NT2/D1 (cell line): ENCODE measurements around the genes TNFSF13B and IRS2.

- RRBS, 2 experiments = under 1 to 1% methylated on average over 38 of the region's 49 CpGs
Observed at GRCh38 chr13:106534864-106535249, 605 bp downstream of the EFNB2 start.

DNA sequence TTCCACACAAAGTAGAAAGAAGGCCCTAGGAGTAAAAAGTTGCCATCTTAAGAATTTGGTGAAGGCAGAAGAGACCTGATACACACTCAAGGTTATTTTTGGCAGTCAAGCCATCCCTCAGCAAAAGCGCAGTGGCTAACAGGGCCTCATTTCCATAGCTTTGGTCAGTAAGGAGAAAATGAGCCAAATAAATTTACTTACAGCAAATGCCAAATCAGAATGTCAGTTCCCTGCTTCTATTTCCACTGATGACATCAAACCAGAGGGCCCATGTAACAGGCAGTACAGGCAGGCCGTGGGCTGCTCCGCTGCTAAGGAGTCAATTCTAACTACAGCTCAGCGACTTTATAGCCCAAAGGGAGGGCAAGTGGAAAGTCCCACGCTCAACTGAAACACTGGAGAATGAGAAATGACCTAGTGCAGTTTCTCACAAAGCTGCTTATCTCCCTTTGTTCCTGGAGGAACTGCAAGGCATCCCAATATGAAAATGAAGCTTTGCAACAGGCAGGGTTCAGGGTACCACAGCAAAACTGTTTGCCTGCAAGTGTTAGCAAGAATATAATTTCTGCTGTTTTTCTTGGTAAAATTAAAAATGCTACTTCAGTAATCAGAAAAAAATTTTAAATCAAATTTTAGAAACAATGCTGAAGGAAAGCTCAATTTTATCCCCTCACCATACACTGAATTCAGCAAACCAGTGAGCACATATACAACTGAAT lies 6.1 kb downstream of the ARGLU1 start:
- RRBS, 2 experiments = no CpG with 5 or more reads among the region's 5 CpGs

- RRBS, 2 experiments = no CpG with 5 or more reads among the region's 1 CpG
Observed at GRCh38 chr13:106565489-106565834, 2.5 kb downstream of the ARGLU1 start.

DNA sequence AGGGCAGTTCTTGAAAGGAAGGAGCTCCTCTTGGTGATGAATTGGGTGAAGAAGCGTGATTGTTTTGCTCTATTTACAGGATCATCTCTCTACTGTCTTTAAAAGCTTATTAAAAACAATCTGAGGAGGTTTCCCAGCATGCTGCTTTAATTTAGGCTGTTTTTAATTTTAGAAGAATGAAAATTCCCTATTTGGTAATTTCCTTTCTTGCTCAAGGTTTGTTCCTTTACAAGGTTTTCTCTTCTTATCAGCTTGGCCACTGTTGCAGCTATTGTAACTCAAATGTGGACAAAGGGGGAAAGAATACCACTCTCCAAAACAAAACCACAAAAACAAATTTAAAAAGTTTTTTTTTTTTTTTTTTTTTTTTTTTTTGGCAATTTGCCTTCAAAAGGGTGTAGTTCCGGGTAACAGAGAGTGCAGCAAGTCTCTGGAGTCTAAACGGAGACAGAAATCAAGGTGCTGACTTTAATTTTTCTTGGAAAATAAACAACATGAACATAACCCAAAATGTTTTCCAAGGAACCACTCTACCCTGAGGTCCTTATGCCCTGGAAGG lies 306.4 kb upstream of the ARGLU1 start:
- RRBS, 2 experiments = no CpG with 5 or more reads among the region's 3 CpGs

DNA sequence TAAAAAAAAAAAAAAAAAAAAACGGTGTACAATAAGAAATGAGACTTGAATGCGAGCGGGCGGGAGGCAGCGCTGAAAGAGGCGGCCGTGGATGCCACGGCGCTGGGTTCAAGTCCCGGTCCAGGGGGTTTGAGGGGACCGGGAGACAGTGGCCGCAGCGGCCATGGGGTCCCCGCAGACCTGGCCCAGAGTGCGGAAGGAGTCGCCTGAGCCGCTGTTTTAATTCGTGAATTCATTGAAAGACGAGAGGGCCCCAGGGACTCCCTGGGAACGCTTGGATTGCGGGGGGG lies 349.2 kb upstream of the ARGLU1 start:
- RRBS, 2 experiments = no CpG with 5 or more reads among the region's 21 CpGs

DNA sequence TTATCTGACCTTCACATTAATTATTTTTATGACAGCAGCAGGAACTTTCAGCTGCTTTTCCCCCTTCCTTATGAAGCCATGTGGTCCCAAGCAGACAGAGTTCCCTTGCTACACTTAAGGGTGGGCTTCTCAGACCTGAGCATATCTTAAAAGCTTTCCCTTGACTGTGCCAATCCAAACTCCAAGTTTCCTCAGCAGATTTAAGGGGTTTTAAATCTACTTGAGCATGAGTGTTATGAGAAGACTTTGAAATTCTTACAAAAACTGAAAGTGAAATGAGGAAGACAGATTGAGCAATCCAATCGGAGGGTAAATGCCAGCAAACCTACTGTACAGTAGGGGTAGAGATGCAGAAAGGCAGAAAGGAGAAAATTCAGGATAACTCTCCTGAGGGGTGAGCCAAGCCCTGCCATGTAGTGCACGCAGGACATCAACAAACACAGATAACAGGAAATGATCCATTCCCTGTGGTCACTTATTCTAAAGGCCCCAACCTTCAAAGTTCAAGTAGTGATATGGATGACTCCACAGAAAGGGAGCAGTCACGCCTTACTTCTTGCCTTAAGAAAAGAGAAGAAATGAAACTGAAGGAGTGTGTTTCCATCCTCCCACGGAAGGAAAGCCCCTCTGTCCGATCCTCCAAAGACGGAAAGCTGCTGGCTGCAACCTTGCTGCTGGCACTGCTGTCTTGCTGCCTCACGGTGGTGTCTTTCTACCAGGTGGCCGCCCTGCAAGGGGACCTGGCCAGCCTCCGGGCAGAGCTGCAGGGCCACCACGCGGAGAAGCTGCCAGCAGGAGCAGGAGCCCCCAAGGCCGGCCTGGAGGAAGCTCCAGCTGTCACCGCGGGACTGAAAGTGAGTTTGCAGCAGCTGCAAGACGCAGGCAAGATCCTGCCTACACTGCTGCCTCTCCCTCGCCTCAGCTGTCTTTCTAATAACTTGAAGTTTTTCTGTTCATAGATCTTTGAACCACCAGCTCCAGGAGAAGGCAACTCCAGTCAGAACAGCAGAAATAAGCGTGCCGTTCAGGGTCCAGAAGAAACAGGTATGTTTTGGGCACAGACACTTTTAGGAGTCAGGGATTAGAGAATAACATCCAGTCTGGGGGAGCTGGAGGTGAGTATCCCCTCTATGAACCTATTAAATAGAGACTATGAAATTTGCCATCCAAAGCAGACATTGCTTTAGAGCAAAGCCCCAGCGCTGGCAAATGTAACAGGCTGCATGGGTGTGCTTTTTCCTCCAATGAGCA lies at the start of gene TNFSF13B:
Gene TNFSF13B (plus strand): TSS at position 338 of the 1,251 bp plus-strand sequence.
- RRBS, 2 experiments = 12 to 67% methylated on average over 3 to 4 of the region's 19 CpGs

- RRBS, 2 experiments = no CpG with 5 or more reads among the region's 4 CpGs
Observed at GRCh38 chr13:108402918-108403403, 133.4 kb downstream of the TNFSF13B start.

- RRBS, 2 experiments = no CpG with 5 or more reads among the region's 8 CpGs
Observed at GRCh38 chr13:108779317-108779963, 150.0 kb downstream of the MYO16 start.

DNA sequence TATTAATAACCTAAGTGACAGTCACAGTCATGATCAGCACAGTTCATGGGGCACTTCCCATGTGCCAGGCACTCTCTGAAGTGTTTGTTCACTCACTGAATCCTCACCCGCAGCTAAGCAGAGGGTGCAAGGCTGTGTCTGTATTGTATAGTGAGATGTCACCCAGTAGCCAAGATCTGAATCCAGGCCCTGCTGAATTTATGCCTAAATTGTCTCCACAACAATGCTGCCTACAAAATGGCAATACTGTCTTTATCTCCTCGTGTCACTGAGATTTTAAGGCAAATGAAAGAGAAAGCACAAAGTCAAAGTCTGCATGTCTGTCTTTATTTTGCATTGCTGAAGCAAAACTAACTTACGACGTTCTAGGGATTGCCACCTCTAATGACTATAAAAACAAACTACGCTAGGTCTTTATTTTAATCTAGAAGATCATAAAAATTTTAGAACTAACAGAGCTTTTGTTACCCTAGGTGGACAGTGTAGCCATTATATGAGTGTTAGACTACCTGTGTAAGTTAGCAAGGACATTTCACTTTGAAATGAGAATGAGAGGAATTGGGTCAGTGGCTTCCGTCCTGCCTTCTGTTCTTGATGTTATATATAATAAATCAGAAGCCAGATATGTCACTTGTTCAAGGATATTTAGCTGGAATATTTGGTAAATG lies 286.9 kb downstream of the MYO16 start:
- RRBS, 2 experiments = no CpG with 5 or more reads among the region's 6 CpGs

DNA sequence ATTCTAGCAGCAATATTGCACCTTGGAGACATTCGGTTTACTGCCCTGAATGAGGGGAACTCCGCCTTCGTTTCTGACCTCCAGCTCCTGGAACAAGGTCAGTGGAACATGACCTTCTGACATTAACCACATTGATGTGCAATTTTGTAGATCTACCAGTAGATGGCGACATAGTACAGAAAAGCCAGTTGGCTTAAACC lies 332.0 kb downstream of the MYO16 start:
- RRBS, 2 experiments = no CpG with 5 or more reads among the region's 4 CpGs

GRCh38 chr13:109402914-109403383 lies 383.4 kb downstream of the IRS2 start:
- RRBS, 2 experiments = no CpG with 5 or more reads among the region's 7 CpGs

- RRBS, 2 experiments = no CpG with 5 or more reads among the region's 6 CpGs
Observed at GRCh38 chr13:109590397-109590830, 196.0 kb downstream of the IRS2 start.

DNA sequence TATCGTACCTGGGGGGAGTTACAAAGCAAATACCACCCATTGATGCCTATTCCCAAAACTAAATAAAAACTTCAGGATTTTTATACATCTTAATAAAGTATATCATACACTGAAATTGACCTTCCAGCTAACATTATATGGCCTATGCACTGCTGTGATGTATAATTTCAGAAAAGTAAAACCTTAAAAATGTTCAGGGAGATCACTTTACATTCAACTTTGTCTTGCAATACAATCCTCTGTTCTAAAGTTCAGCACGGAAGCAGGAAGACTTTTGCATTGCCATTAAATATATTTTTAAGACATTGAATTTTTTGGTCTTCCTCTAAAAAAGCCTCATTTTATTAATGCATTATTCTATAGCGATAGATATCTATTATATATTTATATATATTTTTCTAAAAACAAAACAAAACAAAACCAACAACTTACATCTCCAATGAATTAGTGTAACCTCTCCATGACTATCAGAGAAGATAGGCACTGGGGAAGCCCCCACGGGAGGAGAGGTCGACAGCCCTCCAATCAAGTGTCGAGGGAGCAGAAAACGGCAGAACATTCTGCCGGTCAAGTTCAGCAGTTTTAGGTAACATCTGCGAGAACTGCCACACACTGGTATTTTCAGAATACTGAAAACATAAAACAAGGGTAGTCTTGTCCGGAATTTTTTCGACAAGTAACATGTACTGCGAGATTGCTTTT lies 31.8 kb downstream of the IRS2 start:
- RRBS, 2 experiments = 92 to 100% methylated on average over 1 to 3 of the region's 12 CpGs

DNA sequence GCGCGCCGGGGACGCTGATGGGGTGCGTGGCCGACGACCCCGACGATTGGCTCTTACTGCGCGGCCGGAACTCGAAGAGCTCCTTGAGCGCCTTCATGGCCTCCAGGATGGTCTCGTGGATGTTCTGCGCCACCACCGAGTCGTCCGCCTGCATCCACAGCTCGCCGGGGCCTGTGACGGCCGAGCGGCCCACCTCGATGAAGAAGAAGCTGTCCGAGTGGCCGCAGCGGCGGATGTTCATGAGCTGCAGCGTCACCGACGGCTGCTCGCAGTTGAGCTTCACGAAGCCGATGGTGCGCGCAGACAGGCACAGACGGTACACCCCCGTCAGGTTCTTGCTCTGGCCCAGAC lies 1.3 kb downstream of the IRS2 start:
- RRBS, 2 experiments = 5 to 15% methylated on average over 19 of the region's 39 CpGs

DNA sequence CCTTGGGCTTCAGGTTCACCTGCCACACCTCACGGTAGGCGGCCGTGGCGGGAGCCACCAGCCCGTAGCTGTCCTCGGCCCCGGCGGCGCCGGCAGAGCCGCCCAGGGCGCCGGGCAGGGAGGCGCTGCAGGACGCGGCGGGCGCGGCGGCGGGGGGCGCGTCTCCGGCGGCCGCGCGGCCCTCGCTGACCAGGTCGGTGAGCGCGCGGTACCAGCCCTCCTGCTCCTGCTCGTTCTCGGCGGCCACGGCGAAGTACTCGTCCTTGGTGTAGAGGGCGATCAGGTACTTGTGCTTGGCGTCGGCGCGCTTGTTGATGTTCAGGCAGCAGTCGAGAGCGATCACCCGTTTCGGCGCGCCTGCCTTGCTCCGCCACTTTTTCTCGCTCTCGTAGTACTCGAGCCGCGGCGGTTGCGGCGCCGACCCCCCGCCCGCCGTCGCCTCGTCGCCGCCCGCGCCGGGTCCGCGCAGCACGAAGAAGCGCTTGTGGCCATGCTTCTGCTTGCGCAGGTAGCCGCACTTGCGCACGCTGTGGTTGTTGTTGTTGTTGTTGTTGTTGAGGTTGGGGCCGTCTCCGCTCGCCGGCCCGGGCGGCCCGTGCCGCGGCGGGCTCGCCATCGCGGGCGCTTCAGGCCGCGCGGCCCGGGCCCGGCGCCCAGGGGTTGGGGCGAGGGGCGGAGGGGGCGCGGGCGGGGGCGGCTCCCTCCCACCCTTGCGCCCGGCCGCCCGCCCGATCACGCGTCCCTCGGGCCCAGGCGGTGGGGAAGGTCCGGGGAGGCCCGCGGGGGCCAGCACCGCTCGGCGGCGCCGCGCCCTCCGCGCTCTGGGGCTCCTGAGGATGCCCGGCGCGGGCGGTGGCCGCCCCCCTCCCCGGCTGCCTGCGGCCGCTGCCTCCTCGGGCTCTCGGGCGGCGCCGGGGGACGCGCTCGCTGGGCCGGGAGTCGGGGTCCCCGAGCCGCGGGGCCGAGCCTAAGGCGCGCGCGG lies 654 bp downstream of the IRS2 start:
- RRBS, 2 experiments = under 1 to 1% methylated on average over 66 of the region's 150 CpGs

DNA sequence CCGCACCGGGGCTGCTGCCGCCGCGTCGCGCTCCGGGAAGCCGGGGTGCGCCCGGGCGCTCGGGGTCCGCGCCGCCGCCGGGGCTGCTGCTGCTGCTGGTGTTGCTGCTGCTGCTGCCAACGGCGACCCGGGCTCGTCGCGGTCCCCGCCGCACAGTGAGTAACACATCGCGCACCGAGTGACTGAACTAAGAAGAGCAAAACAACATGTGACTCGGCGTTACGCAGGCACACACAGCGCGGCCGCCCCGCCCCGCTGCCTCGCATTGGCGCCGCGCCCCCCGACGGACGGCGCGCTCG lies at the start of gene IRS2:
Gene IRS2 (minus strand): TSS at position 164 of the 299 bp plus-strand sequence.
- RRBS, 2 experiments = 1 to 2% methylated on average over 5 of the region's 47 CpGs

GRCh38 chr13:109869382-109870459 lies 83.3 kb upstream of the IRS2 start:
- RRBS, 2 experiments = 96 to 97% methylated on average over 5 of the region's 45 CpGs

DNA sequence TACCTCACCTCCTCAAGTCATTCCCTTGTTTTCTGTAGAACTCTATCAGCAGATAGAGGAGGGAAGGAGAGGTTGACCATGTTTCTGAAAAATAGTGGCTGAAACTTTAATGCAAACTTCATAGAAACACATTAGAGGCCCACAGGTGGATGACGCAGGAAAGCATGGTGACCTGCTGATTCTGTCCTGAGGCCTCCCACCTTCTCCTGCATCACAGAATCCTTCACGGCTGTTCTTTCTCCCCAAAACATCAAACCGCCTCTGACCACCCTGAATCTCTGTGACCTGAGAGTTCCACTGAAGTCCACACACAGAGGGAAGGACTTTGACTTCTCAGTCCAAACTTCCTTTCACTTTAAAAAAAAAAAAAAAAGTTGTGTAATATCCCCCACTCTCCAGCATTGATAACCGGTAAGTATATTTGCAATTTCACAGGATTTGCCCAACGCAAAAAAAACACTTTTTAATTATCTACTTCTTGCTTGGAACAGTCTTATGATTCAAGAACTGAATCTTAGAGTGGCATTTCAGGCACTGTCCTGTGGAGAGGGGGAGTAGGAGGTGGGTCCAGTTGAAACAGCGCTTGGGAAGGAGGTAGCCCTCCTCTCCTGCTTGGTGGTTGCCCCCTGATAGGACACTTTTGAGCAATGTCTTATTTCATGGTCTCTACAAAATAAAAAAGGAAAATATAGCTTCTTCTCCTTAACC lies 259.5 kb upstream of the IRS2 start:
- RRBS, 2 experiments = no CpG with 5 or more reads among the region's 6 CpGs

DNA sequence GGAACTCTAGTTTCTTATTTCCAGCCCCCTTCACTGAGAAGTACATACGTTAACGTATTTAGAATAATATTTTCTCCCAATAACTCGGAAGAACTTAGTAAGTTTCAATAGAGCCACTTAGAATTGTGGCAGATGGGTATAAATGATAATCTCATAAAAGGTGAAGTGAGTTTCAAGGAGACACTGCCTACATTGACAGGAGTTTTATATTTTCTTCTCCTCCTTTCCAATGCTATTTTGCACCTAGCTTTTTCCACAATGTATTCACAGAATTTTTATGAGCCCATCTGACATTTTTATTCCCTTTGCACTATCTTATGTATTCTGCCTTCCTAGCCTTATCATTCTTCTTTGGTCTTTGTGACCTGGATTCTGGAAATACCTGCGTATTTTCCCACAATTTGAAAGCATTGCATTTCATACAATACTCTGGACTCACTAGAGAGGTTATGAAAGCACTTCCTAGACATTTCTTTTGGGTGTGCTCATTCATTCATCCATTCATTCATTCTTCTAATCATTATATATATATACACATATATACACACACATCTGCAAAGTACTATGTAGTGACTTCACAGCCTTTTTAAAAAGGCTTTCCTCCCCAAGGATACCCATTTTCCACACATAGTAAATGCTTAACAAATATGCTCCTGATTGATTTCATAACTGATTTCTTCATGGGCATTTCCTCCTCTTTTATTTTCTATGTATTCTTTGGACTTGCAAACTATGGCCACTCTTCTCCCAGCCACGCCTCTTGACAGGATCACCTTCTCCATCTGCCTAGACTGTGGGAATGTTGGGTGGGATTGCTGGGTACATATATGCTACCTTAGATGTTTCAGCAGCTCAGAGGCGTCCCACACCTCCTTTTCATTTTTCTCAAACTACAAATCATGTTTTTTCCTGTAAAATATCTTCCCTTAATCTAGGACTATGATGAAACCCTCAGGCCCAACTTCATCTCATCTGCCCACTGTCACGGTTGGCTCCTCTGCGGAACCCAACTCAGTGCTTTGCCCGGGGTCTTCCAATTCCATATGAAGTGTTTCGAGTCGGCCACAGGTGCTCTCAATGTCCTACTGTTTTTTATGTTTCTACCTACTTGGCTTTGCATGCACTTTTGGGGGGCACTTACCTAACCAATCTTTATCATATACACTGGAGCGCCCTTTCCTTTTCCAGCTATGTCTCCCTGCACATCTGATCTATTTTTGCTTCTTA lies 28.5 kb downstream of the COL4A1 start:
- RRBS, 2 experiments = no CpG with 5 or more reads among the region's 12 CpGs

GRCh38 chr13:110280959-110281508 lies 25.9 kb downstream of the COL4A1 start:
- RRBS, 2 experiments = no CpG with 5 or more reads among the region's 7 CpGs